Measurements from ENCODE around the genes LAMB3 and SERTAD4.

DNA sequence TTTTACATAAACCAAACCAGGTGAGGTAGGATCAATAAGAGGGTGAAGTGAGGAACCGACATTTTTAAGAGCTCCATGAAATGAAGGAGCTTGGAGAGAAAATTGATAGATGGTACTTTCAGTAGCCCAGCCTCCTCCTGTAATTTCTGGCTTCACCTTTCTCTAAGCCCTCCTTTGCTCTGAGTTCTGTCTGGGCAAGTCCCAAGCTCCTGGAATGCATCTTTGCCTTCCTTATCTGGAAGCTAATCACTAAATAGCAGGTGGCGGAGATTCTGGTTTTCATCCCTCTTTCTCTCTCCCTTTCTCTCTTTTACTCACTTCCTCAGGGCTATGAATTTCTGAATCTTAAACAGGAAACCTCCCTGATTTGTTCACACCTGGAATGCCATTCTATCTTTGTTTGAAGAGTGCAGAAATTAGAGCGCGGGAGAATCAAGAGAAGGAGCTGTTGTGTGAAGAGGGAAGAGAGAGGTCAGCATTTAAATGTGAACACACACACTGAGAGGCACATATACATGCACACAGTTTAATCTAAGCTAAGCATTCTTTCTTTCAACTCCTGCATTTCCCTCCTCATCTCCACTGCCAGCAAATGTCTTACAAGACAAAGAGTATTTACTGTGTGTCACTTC, 199.5 kb upstream of the CAMK1G start:
- PRO-cap = no peak

DNA sequence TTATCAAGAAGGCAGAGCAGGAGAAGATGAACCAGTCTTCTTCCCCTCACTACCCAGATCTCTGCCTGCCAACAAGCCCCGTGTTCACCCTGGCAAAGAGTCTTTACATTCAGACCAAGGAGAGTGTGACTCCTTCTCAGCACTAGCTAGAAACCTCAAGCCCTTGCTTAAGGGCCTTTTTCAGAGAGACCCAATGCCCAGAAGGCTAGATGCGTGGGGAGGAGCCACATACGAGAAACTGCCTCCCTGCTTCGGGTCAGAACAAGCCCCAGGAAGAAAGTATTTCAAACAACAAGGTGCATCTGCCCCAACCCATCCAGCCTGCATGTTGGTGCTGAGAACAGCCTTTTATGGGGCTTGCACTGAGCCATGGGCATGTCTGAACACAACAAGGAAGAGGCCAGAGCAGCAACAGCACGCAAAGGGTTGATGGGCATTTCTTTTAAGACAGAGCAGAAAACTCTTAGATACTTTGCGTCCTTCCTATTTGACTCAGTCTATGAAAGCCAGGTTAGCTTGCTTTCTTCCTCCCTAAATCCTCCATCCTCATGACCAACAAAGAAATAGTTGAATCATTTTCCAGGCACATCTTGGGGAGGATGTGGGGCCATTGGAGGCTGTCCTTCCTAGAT, 152.6 kb upstream of the CAMK1G start:
- PRO-cap = no peak

GRCh38 chr1:209585682-209586175, 2.2 kb downstream of the CAMK1G start:
- PRO-cap = no peak

- PRO-cap = bidirectional peak, plus-strand start at chr1:209652612, minus-strand start at chr1:209652425
Observed at GRCh38 chr1:209652201-209652773, at the start of gene LAMB3. LAMB3 (minus strand) TSS chr1:209652425.

GRCh38 chr1:209655581-209656378, 3.6 kb upstream of the LAMB3 start:
- PRO-cap = no peak

GRCh38 chr1:209838501-209838854, 10.7 kb downstream of the UTP25 start:
- PRO-cap = no peak

- PRO-cap = unidirectional peak, plus-strand start at chr1:210232802
Observed at GRCh38 chr1:210232329-210233358, at the start of gene SERTAD4. SERTAD4 (plus strand) TSS chr1:210232796.

DNA sequence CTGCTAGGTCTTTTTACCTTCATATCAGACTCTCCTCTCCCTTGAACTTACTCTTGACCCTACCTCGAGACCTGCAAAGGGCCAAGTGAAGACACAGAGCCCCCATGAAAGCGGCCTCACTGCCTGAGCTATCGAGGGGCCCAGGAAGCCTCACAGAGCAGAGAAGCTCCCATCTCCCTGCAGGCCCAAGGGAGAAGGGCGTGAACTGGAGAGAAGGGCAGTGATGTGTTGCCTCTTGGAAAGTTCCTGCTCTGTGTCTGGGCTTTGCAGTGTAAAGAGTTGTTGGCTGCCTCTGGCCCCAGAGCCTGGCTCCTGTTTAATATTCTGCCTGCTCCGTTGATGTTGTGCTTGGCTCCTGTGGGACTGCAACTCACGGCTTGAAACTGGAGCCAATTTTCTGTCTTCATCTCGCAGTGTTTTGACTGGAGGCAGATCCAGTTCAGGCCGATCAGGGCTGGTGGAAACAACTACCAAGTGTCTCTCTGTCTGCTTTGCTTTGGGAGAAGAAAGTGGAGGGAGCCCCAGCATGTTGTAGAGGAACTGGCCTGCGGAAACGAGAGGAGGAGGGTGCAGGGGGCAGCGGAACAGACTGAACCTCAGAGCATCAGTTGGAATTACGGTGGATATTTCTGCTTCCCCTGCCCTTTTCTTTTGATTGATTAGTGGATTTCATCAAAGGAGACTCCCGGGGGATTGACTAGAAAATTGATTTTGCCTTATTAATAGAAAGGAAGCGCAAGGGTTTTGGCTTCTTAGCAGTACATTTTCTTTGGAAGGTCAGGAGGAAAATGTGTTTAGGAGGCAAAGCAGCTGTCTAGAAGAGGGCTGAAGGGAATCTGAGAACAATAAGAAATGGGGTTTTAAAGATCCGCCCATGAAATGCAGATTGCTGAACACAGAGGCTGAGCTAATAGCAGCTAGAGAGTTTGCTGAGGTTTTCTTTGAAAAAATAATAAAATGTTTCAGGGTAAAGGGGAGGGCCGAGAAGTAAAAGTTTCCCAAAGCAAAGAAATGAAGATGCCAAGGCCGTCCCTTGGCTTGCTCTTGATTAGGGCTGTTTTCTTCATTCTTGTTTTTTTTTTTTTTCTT, 4.6 kb downstream of the SERTAD4 start:
- PRO-cap = bidirectional peak, plus-strand start at position 437 of the sequence, minus-strand start at position 255 of the sequence

- PRO-cap = no peak
Observed at GRCh38 chr1:210251039-210252352, 18.9 kb downstream of the SERTAD4 start.

- PRO-cap = unidirectional peak, plus-strand start at chr1:210292114
Observed at GRCh38 chr1:210291935-210292990, 36.4 kb upstream of the HHAT start.

GRCh38 chr1:210587705-210588336, 259.1 kb downstream of the HHAT start:
- PRO-cap = no peak

DNA sequence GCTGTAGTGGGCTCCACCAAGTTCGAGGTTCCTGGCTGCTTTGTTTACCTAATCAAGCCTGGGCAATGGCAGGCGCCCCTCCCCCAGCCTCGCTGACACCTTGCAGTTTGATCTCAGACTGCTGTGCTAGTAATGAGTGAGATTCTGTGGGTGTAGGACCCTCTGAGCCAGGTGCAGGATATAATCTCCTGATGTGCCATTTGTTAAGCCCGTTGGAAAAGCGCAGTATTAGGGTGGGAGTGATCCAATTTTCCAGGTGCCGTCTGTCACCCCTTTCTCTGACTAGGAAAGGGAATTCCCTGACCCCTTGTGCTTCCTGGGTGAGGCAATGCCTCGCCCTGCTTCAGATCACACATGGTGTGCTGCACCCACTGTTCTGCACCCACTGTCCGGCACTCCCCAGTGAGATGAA, 146.0 kb downstream of the KCNH1 start:
- PRO-cap = no peak

DNA sequence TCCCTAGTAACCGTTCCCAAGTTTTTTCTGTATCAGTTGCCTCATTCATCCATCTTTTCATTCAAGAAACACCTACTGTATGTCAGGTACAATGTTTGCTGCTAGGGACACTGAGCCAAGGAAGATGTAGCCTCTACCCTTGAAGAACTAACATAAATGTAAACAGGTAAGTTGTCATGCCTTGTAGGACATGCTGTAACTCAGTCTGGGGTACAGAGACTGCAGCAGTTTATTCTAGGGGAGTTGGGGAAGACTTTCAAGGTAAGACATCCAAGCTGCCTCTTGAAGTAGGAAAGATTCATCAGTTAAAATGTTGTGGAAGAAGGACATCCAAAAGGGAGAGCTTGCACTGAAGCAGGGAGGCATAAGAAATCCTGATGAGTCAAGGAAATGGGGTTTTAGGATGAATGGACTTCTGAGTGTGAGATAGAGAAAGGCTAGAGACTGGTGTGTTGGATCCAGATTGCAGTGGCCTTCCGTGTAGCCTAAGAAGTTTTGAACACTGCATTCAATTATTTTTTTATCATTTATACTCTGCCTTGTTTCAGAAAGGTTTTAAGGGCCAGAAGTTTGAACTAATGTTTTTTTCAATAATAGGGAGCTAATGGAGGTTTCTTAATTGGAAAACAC, 39.8 kb downstream of the TRAF5 start:
- PRO-cap = no peak

DNA sequence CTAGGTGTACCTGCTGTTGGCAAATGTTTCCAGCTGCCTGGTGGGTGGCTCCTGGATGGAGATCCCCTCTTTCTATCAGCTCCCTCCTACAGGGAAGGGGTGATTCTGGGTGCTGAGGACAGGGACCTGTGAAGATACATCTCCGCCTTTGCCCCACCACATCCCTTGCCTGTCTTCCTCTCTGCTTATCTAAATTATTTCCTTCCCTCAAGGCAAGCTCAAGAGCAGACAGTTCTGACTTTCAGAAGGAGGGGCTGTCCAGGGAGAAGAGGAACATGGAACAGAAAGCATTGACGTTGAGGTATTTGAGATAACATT, 381 bp upstream of the RD3 start:
- PRO-cap = no peak

- PRO-cap = no peak
Observed at GRCh38 chr1:211572046-211572850, 6.7 kb downstream of the SLC30A1 start.

- PRO-cap = no peak
Observed at GRCh38 chr1:211611118-211611685, 32.2 kb upstream of the SLC30A1 start.

DNA sequence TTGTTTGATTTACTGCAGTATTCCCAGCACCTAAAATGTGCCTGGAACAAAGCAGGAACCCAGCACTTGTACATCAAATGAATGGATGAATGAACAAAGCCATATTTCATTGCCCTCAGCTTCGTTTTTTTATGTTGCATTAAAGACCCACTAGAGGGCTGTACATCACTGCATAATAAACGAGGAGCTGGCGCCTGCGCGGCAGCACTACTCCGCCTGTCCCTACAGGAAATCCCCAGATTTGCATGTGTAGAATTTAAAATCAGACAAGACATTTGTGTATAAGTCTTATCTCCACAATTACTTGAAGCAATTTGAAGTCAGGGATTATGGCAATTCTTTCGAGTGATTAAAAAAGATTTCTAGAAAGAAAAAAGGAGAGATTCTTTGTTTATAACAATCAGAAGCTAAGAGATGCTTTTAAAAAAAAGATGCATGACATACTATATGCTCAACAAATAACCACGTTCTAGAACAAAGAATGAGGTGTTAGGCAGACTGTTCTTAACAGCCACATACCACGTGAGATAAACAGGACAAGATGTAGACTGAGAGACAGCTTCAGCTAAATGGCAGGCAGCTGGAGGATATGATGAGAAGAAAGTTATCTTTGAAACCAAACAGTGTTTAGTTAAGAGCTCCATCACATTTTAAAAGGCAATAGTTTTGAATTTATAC, 5.5 kb upstream of the NEK2 start:
- PRO-cap = no peak

- PRO-cap = no peak
Observed at GRCh38 chr1:211951755-211952412, 83.5 kb downstream of the INTS7 start.

DNA sequence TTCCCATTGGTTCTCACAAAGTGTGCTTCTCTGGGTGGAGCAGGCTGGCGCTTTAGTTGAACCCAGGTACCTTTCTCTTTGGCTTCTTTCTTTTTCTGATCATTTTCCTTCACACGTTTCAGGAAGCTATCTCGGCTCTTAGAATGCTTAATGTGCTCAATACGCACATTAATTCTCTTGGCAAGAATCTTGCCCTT, 15.9 kb downstream of the DTL start:
- PRO-cap = no peak

GRCh38 chr1:212186382-212186921, 98.8 kb upstream of the PPP2R5A start:
- PRO-cap = no peak

Measured in mesothelial cell of epicardium (in vitro differentiated cells).